ENCODE data around the genes UGT2A1, SULT1B1, STATH and SMR3A.

DNA sequence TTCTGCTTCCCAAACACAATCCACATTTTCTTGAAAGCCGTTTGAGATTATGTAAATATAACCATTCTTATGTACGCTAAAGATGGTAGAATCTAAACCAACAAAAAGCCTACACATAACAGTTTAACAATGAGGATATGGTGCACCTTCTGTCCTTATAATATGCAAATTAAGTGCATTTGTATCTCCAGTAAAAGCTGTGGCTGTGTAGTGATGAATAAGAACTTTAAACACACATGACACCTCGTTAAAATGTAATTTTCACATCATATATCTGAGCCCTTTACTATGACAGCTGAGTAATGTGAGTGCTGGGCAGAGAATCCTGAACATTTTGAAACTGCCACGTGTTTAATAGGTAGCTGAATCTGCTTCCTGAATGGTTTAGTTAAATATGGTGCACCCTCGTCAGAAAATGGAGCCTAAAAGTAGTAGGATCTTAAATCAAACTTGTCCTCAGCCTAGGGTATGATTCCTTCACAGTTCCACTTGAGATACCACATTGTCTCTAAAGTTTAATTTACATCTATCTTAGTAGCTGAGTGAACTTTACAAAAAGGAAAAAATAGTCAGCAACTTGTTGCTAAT is 540.8 kb downstream of the ADGRL3 start:
- PRO-cap, 2 experiments, result no peak in any of the 2 experiments
- RAMPAGE, long total RNA, 4 experiments, result no peak in any of the 4 experiments

- PRO-cap, 2 experiments, result no peak in any of the 2 experiments
- RAMPAGE, long total RNA, 4 experiments, result no peak in any of the 4 experiments
These were observed 840.6 kb downstream of the ADGRL3 start for GRCh38 chr4:62040774-62041122.

DNA sequence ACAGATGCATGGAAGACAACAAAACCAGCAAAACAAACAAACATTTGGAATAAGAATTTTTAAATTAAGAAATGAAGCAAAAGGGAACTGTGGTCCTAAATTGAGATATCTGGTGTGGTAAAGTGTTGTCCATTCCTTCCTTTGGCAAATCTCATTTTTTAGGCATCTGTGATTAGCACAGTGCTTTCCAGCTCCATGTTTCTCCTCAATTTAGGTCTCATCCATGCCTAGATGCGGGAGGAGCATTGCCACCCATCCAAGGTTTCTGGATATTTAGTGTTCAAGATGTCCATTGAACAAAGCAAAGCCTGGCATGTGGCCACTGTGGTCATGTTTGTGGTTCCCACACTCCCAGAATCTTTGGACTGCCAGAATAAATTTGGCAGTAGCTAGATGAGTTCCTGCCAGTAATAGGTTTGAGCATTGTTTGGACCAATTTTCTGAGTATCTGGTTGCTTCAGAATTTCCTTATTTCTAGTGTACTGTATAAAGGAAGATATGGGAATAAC is 1124.0 kb downstream of the ADGRL3 start:
- PRO-cap, 2 experiments, result no peak in any of the 2 experiments
- RAMPAGE, long total RNA, 4 experiments, result no peak in any of the 4 experiments

DNA sequence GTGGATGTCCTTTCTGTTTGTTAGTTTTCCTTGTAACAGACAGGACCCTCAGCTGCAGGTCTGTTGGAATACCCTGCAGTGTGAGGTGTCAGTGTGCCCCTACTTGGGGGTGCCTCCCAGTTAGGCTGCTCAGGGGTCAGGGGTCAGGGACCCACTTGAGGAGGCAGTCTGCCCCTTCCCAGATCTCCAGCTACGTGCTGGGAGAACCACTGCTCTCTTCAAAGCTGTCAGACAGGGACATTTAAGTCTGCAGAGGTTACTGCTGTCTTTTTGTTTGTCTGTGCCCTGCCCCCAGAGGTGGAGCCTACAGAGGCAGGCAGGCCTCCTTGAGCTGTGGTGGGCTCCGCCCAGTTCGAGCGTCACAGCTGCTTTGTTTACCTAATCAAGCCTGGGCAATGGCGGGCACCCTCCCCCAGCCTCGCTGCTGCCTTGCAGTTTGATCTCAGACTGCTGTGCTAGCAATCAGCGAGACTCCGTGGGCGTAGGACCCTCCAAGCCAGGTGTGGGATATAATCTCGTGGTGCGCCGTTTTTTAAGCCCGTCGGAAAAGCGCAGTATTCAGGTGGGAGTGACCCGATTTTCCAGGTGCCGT is 1159.0 kb downstream of the TECRL start:
- PRO-cap, 2 experiments, result no peak in any of the 2 experiments
- RAMPAGE, long total RNA, 4 experiments, result no peak in any of the 4 experiments

DNA sequence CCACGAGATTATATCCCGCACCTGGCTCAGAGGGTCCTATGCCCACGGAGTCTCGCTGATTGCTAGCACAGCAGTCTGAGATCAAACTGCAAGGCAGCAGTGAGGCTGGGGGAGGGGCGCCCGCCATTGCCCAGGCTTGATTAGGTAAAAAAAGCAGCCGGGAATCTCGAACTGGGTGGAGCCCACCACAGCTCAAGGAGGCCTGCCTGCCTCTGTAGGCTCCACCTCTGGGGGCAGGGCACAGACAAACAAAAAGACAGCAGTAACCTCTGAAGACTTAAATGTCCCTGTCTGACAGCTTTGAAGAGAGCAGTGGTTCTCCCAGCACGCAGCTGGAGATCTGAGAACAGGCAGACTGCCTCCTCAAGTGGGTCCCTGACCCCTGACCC is 876.4 kb downstream of the TECRL start:
- PRO-cap, 2 experiments, result no peak in any of the 2 experiments
- RAMPAGE, long total RNA, 4 experiments, result no peak in any of the 4 experiments

DNA sequence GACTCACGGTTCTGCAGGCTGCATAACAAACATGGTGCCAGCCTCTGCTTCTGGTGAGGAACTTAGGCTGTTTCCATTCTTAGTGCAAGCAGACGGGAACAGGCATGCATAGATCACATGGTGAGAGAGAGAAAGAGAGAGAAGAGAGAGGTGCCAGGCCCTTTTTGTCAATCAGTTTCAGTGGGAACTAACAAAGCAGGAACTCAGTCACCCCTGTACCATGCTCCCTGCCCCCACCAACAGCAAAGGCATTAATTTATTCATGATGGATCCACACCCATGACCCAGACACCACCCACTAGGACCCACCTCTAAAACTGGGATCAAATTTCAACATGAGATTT is 615.0 kb upstream of the TECRL start:
- PRO-cap, 2 experiments, result no peak in any of the 2 experiments
- RAMPAGE, long total RNA, 4 experiments, result no peak in any of the 4 experiments

GRCh38 chr4:66574900-66575649 is 904.8 kb upstream of the EPHA5 start:
- PRO-cap, 2 experiments, result no peak in any of the 2 experiments
- RAMPAGE, long total RNA, 4 experiments, result no peak in any of the 4 experiments

DNA sequence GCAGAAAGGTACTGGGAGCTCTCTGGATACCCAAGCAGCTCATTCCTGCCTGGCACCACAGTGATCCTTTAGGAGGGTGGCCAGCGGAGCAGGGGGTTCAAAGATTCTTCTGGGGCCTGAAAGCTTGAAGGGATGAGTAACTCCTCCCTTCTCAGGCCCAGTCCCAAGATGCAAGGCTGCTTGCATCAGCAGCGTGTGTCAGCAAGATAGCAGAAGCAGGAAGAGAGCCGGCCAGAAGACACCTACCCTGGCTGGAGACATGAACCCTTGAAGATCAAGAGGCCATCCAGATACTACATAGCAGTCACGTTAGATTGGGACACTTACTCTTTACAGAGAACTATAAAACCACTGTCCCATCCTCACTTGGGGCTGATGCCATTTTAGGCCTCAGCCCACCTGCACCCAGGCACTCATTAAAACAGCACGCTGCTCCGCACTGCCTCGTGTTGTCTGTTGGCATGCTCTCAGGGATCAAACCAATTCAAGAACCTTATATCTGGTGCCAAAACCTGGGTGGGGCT is 6.6 kb downstream of the UGT2B17 start:
- PRO-cap, 2 experiments, result no peak in any of the 2 experiments
- RAMPAGE, long total RNA, 4 experiments, result no peak in any of the 4 experiments

DNA sequence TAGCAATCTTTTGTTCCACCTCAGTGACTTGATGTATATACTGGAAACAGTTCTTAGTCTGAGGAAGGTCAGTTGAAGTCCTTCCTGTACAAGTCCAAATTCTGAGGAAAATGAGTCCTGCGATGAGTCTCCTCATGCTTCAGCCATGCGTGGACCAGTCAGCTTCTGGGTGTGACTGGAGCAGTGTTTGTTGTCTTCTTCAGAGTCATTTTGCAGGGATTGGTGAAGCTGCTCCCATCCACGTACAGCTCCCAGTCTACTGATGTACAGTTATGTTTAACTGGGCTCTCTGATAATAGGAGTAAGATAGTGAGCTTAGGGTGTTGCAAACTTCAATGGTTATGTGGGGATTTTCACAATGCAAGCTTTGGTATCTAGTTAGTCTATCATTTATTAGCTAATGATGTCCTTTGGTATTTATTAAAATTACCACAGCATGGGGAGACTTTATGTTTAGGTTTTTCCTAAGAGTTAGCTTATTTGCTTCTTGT is 3.4 kb downstream of the UGT2B17 start:
- PRO-cap, 2 experiments, result no peak in any of the 2 experiments
- RAMPAGE, long total RNA, 4 experiments, result no peak in any of the 4 experiments

GRCh38 chr4:68575883-68576265 is 248 bp downstream of the UGT2B17 start:
- PRO-cap, 2 experiments, result no peak in any of the 2 experiments
- RAMPAGE, long total RNA, 4 experiments, result no peak in any of the 4 experiments

- PRO-cap, 2 experiments, result no peak in any of the 2 experiments
- RAMPAGE, long total RNA, 4 experiments, result no peak in any of the 4 experiments
These were observed 6.4 kb downstream of the UGT2B7 start for GRCh38 chr4:69102597-69103210.

- PRO-cap, 2 experiments, result no peak in any of the 2 experiments
- RAMPAGE, long total RNA, 4 experiments, result no peak in any of the 4 experiments
These were observed 50.9 kb downstream of the UGT2B28 start for GRCh38 chr4:69331168-69331632.

GRCh38 chr4:69518975-69519286 is 23.2 kb upstream of the UGT2B4 start:
- PRO-cap, 2 experiments, result no peak in any of the 2 experiments
- RAMPAGE, long total RNA, 4 experiments, result no peak in any of the 4 experiments

GRCh38 chr4:69653069-69653405 is at the start of gene UGT2A1:
UGT2A1 (minus strand) TSS chr4:69653247.
- PRO-cap, 2 experiments, result no peak in any of the 2 experiments
- RAMPAGE, long total RNA, 4 experiments, result no peak in any of the 4 experiments

DNA sequence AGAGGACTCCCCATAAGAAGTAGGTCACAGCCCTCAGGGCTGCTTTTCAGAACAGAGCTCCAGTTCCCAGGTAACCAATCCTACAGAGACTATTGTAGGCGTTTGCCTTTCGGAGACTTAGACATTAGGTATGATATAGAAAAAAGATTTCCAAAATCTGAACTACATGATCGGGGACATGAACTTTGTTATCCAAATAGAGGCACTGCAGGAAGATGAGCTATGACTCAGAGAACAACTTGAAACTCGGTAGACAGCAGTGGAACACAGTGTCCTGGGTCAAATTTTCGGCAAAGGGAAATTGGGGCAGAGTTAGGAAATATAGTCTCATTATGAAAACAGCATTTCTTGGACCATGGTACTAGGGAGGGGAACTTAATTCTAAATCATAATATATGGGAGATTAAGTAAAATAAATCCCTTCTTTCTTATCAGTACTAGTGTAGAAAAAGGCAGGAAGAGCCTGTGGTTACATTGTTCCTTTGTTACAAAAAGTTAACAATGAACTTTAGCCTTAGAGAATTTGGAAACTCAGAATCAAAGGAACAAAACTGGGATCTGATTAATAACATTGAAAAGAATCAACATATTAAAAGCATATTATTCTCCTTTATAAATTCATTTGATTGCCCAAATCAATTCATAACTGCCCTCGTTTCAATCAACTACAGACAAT is 33.9 kb downstream of the SULT1B1 start:
- PRO-cap, 2 experiments, result no peak in any of the 2 experiments
- RAMPAGE, long total RNA, 4 experiments, result no peak in any of the 4 experiments

DNA sequence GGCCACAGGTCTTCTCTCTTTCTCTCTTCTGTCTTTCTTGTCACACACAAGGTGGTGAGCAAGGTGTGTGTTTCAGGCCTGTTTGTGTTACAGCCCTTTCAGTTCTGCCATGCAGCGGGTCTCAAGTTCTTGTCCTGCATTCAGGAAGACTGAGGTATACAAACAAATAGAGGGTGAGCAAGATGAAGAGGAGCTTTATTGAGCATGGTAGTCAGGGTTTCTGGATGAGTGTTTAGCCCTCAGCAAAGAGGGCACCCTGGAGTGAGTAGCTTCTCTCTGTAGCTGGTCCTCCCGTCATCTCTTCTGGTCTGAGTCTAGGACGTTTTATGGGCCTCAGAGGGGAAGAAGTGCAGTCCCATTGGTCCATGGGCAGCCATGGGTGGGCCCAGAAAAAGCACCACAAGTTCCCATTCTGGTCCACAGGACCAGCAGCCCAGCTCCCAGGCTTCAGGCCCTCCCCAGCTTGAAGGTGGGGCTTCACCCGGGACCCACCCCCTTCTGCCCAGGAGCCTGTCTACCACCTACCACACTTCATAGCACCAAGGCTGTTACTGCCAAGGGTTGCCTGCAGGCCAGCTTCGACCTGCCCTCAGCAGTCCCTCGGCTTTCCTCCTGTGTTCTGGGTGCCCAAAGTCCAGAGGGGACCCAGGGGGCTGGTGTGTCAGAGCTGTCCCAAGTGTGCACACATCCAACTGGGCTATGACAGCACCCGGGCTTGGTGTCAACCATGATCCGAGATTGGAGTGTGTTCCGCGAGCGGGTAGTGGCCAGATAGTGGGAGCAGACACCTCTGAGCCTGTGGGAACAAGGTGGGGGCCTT is 17.1 kb downstream of the SULT1B1 start:
- PRO-cap, 2 experiments, result no peak in any of the 2 experiments
- RAMPAGE, long total RNA, 4 experiments, result no peak in any of the 4 experiments

- PRO-cap, 2 experiments, result no peak in any of the 2 experiments
- RAMPAGE, long total RNA, 4 experiments, result start-site peak on the minus strand in 1 of 4 experiments, at chr4:69760541-69760700 at its widest, 7 reads per replicate
These were observed at the start of gene SULT1B1 for GRCh38 chr4:69760358-69760884. SULT1B1 (minus strand) TSS chr4:69760620.

GRCh38 chr4:69995478-69995799 is 327 bp upstream of the STATH start:
- PRO-cap, 2 experiments, result no peak in any of the 2 experiments
- RAMPAGE, long total RNA, 4 experiments, result no peak in any of the 4 experiments

- PRO-cap, 2 experiments, result no peak in any of the 2 experiments
- RAMPAGE, long total RNA, 4 experiments, result no peak in any of the 4 experiments
These were observed at the start of gene STATH for GRCh38 chr4:69995800-69996182. STATH (plus strand) TSS chr4:69995966.

DNA sequence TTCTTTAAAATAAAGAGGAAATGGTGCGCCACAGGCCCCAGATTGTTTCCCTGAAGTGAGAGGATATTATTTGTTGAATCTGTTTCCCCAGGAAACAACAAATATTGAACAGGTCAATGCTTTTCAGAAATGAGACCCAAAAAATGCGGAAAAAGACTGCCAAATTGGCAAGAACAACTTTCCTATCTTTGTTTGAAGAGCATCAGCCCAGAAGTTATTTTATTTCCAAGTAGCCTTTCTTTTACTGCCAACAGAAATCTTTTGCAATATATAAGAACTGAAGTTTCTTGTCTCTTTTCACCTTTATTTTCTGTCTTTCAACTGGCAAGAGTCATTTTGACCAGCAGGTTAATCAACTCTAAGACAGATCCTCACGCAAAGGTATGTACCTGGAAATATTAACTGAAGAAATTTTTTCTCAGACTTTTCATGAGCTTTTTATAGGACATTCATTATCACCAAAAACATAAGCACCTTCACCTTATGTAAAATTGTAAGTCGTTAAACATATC is at the start of gene SMR3A:
Gene SMR3A (plus strand): TSS at position 299 of the 512 bp plus-strand sequence.
- PRO-cap, 2 experiments, result no peak in any of the 2 experiments
- RAMPAGE, long total RNA, 4 experiments, result no peak in any of the 4 experiments

All from upper lobe of left lung (tissue), 5 donors.